ENCODE data around the genes ZNF701, ZNF665, ZNF677 and TFPT.

DNA sequence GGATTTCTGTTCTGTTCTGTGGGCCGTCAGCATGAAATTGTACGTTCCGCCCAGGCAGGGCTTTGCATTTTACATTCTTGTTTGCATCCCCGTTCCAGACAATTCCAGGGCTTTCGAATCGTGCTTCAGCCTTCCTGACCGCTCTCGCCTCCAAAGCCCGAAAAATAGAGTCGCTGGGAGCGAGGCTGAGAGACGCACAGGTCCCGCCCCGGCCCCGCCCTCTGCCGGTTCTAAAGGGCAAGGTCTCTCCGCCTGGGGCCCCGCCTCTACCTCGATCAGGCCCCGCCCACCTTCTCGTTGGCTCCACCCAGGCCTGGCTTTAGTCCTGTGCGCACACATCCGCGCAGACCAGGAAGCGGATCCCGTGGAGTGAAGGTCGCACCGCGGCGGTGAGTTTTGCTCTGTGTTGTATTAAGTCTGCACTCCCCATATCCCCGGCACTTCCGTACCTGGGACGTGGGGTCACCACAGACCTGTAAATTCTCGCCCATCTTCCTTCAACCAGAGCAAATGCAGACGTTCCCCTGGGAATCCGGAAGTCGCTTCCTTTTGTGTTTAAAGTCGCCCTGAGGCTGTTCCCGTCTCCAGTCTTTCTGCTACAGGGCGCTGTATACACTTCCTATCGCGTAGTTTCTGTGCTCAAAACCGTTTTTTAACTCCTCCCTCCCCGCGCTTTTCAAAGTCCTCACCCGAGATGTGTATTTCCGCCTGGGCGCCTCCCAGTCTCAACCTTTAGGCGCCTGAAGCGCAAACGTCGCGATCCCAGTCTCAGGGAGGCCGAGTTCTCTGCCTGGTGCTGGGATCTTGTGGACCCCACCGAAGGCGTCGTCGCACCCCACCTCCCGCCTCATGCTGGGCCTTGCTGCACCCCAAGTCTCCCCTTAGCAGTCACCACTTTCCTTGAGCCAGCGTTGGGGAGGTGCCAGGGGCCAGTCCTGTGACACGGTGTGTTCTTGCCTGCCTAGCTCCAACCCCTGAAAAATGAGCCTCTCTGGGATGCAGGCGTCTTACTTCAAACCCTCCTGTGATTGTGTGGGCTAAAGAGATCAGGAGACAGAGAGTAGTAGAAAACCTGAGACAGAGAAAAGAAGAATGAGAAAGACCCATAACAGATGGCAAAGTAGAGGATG, at the start of gene ZNF701:
TSS of gene ZNF701 (plus strand) at position 346 of the 1,130 bp plus-strand sequence.
- PRO-cap = bidirectional peak, plus-strand start at position 346 of the sequence, minus-strand start at position 159 of the sequence

GRCh38 chr19:52667171-52667557, 23.1 kb downstream of the ENSG00000269825 start:
- PRO-cap = no peak

DNA sequence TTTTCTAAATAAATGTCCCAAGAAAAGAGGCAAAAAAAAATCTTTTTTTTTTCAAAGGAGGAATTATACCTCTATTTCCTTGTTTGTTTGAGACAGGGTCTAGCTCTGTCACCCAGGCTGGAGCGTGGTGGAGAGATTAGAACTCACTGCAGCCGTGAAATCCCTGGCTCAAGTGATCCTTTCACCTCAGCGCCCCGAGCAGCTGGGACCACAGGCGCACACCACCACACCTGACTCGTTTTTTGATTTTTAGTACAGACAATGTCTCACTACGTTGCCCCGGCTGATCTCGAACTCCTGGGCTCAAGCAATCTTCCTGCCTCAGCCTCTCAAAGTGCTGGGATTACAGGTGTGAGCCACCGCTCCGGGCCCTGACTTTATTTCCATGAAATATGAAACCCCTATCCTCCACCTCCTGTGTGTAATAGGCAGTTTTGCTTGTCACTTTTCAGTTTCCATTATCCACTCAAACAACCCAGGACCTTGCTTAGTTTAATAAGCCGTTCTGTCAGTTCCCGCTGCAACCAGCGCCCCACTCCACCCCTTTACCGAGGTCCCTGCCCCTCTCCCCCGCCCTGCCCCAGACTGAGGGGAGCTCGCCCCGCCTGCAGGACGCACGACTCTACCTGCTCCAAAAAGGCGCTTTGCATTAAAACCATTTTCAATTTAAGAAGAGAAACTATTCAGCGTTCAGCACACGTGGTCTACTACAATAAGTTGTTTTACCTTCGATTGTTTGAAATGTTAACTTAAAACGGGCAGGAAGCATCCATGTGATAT, 16.9 kb downstream of the ZNF816 start:
- PRO-cap = no peak

DNA sequence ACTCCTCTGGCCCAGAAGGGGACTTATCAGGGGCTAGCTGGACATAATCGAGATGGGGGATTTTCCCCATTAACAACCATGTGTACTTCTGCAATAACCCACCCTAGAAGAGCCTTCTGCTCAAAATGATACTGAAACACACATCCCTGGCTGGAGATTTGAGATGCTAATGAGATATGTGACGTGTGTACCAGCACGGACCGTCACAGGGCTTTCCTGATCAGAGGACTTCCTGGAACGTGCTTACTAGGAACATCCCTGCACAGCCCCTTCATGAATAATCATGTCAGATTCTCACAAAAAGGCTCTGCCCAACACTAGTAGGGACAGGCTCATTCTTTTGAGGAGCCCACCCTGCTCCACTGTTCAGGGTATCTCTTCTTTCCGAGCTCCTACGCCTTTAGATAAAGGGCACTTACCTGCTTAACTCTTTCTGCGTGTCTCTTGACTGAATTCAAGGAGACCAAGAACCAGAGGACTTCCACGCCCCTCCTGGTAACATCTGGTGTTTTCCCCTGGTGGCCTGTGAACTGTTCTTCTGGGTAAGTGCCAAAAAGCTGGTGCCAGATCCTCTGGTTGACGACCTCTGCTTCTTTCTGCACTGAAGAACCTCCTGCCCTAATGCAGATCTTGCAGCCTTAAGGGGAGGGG, 6.4 kb upstream of the ERVV-1 start:
- PRO-cap = no peak

- PRO-cap = no peak
Observed at GRCh38 chr19:53084806-53085487, 18.3 kb downstream of the ZNF160 start.

DNA sequence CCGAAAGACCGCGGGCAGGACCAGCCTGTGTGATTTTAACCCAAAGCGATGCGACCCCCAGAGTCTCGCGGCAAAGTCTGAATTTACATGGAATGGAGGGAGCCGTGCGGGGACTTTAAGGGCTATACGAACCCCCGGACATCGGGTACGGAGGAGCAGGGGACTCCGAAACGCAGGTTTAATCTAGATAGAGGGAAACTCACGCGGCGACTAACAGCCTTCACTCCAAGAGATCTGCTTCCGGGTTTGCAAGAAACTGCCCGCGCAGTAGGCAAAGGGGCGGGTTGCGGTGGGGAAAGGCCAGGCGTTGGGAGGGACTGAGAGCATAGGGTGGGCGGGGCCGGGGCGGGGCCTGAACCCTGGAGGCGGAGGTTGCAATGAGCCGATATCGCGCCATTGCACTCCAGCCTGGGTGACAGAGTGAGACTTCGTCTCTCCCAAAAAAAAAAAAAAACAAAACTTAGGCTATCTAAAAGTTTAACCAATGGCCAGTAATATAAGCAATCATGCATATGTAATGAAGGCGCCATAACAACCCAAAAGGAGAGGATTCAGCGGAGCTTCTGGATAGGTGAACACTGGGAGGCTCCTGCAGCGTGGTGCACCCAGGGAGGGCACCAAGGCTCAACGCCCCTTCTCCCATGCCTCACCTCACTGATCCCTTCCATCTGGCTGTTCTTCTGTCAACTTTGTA, at the start of gene ZNF665:
TSS of gene ZNF665 (minus strand) at position 250 of the 694 bp plus-strand sequence.
- PRO-cap = unidirectional peak, minus-strand start at position 212 of the sequence

GRCh38 chr19:53254384-53255364, at the start of gene ZNF677:
Gene ZNF677, minus strand, starts transcription at chr19:53254873.
- PRO-cap = bidirectional peak, plus-strand start at chr19:53255008, minus-strand start at chr19:53254823

DNA sequence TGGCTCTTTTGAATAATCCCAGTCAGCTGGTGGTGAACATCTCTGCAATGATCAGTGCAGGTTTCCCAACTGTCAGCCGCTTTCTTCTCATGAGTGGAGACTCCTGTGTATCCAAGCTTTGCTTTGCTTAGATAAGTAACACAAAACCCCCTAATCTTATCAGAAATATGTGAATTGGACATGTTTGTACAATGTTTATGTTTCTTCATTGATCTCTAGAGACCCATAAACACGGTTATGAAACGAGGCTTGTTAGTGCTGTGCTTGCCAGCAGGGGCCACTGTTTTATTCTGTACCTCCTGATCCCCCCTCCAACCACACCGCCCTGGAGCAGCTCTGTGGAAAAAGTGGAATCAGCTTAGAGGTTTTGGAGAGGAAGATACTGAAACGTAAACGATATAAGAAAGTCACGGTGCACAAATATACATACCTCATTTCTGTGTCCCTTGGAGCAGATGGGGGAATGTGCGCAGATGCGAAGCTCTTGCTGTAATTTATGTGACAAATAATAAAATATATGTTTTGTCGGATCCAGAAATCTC, 8.2 kb upstream of the ZNF761 start:
- PRO-cap = no peak

DNA sequence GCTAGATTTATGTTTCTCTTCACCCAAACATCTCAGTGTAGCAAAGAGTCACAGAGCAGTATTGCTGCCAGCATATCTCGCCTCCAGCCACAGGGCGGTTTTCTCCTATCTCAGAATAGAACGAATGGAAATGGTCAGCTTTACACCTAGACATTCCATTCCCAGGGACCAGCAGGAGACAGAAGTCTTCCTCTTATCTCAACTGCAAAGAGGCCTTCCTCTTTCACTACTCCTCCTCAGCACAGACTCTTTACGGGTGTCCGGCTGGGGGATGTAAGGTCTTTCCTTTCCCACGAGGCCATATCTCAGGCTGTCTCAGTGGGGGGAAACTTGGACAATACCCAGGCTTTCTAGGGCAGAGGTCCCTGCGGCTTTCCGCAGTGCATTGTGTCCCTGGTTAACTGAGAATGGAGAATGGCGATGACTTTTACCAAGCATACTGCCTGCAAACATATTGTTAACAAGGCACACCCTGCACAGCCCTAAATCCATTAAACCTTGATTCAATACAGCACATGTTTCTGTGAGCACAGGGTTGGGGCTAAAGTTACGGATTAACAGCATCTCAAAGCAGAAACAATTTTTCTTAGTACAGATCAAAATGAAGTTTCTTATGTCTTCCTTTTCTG, 1.2 kb downstream of the ZNF813 start:
- PRO-cap = no peak

- PRO-cap = no peak
Observed at GRCh38 chr19:53786793-53787077, 37.4 kb downstream of the NLRP12 start.

DNA sequence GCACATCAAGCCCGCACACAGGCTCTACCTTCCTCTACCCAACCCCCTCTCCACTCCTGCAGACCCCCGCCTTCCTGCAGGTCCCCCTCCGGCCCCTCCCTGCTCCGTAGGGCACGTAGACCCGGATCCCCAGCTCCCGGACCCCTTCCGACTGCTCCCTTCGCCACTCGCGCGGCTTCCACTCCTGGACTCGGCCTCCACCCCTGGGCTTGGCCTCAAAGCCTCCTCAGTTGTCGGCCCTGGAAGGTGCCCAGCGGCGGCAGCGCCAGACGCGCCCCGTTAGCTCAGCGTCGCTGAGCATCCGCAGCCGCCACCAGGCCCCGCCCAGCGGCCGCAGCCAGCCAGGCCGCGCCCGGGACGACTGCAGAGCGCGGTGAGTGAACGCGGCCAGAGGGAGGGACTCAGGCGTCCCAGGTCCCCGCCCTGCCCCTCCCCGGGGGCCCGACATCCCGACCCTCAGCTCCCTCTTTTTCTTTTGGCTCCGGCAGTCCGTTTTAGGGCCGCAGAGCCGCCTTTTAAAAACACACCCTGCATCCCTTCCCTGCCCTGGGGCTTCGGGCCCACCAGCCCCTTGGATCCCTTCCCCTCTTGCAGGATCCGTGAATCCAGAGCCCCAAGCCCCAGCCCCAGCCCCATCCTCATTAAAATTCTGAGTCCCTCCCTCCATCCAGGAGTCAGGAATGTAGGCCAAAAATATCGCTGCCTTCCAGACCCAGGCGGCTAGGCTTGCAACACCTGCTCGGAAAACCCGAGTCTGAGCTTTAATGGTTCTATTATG, 1.4 kb upstream of the MYADM start:
- PRO-cap = bidirectional peak, plus-strand start at position 366 of the sequence, minus-strand start at position 281 of the sequence

DNA sequence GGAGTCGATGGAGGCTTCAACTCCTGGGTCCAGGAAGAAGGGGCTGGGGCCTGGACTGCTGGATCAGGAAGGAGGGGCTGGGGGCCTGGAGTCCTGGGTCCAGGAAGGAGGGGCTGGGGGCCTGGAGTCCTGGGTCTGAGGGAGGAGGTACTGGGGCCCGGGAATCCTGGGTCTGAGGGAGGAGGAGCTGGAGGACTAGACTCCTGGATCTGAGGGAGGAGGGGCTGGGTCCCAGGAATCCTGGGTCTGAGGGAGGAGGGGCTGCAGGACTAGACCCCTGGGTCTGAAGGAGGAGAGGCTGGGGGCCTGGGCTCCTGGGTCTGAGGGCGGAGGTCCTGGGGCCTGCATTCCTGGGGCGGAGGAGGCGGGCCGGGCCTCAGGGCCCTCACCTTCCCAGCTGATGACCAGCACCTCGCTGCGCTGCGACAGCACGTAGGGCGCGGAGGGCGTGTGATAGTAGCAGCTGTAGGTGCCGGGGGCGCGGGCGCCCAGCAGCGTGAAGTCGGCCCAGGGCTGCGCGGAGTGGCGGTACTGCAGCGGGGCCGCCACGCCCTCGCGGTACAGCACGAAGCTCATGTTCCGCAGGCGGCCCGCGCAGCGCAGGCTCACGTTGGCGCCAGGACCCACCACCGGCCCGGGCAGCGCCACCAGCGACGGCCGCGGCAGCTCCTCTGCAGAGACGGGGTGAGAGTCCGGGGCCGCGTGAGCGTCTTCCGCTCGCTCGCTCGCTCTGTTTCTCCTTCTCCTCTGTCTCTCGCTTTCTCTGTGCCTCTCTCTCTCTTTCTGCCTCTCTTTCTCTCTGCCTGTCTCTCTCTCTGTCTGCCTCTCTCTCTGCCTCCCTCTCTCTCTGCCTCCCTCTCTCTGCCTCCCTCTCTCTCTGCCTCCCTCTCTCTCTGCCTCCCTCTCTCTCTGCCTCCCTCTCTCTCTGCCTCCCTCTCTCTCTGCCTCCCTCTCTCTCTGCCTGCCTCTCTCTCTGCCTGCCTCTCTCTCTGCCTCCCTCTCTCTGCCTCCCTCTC, 4.8 kb downstream of the OSCAR start:
- PRO-cap = no peak

- PRO-cap = bidirectional peak, plus-strand start at chr19:54115777, minus-strand start at chr19:54115657
Observed at GRCh38 chr19:54114773-54116003, at the start of gene TFPT. Gene TFPT, minus strand, starts transcription at chr19:54115657.

DNA sequence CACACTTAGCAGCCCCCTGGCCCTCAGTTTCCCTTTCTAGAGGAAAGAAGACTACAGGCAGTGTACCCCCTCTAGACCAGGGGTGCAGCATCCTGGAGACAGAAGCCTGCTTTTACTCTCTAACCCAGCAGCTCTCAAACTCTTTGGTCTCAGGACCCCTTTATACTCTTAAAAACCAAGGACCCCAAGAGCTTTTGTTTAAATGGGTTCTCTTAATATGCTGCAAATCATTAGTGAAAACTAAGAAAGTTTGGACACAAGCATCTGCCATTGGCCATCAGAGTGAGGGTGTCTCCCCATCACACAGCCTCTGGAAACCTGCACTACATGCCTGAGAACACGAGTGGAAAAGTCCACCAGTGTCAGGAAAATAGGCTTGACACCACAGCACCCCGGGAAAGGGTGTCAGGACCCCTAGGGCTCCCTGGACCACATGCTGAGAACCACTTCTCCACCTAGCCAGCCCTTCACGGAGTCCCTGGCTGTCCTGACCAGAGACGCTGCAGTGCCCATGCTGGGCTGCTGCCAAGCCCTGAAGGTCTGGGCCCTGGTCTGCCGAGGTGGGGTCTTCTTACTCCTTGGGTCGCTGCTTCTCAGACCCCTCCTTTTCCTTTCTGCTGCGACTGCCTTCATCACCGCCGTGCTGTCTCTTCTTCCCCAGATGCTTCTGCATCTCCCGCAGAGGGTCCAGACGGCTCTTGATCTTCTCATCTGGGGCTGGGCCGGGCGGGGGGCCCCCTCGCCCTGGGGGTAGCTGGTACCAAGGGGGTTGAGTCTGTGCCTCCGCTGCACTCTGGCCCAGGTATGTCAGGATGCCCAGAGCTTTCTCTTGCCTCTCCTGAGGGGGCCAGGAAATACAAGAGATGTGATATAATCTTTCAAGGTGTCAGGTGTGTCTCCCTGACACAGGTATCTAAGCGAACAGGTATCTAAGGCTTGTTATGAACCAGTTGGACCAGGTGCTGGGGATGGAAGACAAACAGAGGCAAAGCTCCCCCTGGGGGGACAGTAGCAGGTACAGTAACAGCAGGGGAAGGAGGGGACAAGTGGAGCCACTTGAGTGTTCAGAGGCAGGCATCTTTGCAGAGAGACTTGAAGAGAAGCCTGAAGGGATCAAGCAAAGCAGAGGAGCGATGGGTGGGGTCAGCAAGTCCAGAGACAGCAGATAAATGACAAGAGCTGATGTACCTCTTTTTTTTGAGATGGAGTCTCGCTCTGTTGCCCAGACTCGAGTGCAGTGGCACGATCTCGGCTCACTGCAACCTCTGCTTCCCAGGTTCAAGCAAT, 2.9 kb downstream of the LENG1 start:
- PRO-cap = no peak

GRCh38 chr19:54180533-54181368, 7.8 kb upstream of the TMC4 start:
- PRO-cap = no peak

GRCh38 chr19:54312470-54312882, 490 bp downstream of the LILRA5 start:
- PRO-cap = no peak

- PRO-cap = no peak
Observed at GRCh38 chr19:54431722-54431980, 16.4 kb downstream of the TTYH1 start.

DNA sequence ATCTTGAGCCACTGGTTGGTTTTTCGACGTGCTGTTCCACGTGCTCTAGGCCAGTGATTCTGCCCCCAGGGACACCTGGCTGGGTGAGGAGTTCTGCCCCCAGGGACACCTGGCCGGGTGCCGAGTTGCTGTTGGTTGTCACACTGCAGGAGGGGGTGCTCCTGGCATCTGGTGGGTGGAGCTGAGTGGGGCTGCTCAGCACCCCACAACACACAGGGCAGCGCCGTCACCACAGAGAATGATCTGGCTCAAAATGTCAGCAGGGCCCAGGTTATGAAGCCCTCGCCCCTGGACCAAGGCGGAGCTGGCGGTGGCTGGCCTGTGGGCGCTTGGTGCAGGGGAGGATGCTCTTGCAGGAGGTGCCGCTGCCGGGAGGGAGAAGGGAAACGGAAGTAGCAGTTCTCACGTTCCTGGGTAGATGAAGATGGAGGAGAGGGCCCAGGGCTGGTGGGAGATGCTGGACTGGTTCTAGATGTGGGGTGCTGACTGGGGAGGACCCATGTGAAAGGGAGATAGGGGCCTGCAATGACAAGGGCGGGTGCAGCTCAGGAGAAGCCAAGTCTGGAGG, 14.2 kb upstream of the LENG8 start:
- PRO-cap = no peak

DNA sequence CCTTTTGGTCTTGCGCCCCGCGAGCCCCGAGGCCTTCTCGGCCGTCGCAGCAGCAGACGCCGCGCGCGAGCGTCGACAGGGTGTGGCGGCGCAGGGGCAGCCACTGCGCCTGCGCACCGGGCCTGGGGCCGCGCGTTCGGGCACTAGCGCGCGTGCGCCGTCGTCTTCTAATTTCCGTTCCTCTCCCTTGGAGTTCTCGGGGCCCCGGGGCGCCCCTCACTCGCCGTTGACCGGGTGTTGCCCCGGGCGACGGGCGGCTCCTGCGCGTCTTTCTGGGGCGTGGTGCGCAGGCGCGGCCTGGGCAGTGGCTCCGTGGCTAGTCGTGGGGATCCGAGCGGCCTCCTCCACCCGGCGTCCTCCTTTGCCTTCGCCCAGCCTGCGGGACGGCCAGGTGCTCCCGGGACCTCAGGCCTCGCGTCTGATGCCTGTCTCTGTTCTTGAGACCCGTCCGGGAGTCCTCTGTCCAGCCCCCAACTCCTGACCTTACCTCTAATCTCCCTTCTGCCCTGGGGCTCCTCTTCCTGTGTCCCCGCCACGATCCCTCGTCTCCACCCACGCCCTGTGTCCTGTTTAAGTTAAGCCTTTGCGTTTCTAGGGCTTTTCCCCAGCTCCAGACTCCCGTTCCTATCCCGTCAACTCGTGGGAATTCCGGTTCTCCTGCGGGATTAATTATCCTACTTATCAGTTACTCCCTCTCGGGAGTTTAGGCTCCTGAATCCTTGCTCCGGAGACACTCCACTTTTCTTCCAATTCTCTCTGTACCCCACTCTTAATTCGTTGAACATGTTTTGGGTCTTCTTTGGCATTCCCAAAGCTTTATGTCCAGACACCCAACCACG, 574 bp downstream of the LENG8 start:
- PRO-cap = bidirectional peak, plus-strand start at position 103 of the sequence, minus-strand start at position 77 of the sequence; unidirectional peak, minus-strand start at position 544 of the sequence

DNA sequence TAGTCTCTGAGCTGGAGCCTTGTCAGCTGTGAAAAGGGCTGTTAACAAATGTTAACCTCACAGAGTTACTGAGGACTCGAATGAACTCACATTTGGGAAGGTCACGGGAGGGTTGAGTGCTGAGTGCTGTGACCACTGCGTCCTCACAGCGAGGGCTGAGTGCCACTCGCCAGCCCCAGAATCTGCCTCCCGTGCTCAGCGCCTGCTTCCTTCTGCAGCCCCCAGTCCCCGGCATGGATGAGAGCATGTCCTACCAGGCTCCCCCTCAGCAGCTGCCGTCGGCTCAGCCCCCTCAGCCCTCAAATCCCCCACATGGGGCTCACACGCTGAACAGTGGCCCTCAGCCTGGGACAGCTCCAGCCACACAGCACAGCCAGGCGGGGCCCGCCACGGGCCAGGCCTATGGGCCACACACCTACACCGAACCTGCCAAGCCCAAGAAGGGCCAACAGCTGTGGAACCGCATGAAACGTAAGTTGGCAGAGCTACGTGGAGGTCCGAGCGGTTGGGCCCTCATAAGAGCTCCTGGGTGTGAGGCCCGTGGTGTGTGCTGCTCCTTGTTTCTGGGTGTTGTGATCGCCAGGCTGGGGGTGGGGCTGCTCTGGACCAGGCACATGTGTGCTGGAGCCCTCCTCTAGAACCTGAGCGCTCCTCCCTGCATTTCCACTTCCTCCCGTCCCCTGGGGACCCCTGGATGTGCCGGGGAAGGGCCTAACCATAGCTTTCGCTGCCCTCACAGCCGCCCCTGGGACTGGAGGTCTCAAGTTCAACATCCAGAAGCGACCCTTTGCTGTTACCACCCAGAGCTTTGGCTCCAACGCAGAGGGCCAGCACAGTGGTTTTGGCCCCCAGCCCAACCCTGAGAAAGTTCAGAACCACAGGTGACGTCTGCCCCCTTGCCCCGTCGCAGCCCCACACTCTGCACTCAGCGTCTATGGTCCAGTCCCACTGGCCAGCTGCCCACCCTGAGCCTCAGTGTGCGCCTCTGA, 5.5 kb downstream of the LENG8 start:
- PRO-cap = no peak

Data from mesenteric fat pad (tissue), 1 donor.